Bile duct (tissue), 1 donor: ENCODE measurements around the gene MUSK.

- PRO-cap: no peak
Measured at GRCh38 chr9:109789548-109790097, 9.6 kb downstream of the PALM2AKAP2 start.

DNA sequence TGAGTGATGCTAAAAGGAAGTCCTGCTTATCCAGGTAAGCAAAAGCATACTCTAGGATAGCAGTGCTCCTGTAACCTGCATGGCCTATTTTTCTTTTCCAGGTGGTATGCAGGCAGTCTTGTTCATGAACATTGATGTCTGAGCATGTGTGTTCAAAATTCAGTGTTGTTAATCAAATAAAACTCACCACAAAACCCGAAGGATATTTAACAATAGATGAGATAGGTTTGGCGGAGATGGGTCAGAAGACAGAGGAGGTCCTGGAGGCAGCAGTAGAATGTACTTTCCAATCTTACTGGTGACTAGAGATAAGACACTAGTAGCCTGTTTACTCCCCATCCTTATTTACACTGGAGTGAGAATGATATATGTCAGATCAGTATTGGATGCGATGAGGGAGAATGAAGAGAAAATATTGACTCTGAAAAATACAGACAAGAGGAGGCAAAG is 10.9 kb downstream of the PALM2AKAP2 start:
- PRO-cap: no peak

DNA sequence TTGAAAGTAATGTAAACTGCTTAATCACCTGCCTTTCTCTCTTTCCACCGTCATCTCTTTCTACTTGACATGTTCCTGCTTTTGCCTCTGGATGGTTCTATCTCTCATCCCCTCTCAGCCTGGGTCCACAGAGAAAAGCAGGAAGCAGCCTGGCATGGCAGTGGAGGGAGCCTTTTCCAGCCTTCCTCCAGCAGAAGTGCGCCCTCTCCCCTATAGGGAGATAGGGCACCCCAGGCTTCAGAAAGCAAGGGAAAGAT is 11.2 kb downstream of the PALM2AKAP2 start:
- PRO-cap: no peak

DNA sequence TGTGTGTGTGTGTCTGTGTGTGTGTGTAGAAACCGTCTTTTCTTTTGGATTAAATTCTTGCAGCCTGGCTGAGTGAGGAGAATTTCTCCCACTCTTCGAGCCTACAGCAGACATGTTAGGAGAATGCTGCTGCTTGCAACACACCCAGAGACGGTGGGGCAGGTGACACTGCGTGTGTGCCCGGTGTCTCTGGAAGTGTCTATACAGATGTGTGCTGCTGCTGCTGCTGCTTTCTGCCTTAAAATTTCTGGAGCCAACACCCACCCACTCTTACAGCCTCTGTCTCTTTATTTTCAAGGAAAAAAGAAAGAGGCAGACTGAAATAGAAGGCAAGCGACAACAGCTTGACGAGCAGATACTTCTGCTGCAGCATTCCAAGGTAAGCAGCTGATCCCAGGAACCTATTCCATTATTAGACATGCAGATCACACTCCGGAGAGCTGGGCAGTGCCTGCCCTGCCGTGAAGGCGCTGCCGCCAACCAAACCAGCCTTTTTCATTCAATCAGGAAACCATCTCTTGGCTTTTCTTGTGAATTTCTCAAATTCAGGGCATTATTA is 87.3 kb downstream of the PALM2AKAP2 start:
- PRO-cap: no peak

DNA sequence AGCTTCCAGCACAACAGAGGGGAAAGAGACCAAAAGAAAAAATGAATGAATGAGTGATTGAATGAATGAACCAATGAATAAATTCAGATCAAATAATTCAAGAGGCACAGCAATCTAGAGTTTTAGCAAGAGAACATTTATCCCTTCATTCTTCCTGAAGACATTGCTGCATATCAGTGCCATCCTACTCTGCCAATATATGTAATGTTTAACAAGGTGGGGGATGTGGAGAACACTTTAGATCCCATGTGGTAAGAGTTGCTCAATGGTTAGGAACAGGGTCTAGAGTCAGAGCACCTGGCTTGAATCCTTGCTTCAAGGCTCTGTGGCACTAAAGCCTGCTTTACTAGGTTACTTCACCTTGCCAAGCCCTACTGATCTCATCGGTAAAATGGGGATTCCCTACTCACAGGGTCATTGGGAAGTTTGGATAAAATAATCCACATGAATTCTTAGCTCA is 142.6 kb downstream of the PALM2AKAP2 start:
- PRO-cap: no peak

GRCh38 chr9:110041470-110041968 is 166.4 kb downstream of the C9orf152 start:
- PRO-cap: no peak

- PRO-cap: no peak
Measured at GRCh38 chr9:110167466-110167961, 40.4 kb downstream of the C9orf152 start.

GRCh38 chr9:110170973-110171654 is 36.8 kb downstream of the C9orf152 start:
- PRO-cap: no peak

DNA sequence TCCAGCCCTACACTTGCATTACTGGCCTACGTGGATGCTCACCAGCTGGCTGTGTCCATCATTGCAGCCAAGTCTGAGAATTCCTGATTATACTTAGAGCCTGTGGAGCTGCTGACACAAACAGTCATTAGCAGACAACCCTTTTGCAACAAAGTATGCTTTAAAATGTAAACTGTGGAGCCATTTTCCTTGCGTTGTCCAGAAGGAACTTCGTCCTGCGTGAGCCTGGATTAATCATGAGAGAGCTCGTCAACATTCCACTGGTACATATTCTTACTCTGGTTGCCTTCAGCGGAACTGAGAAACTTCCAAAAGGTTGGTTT is at the start of gene MUSK:
Gene MUSK (plus strand): TSS at position 123 of the 323 bp plus-strand sequence.
- PRO-cap: no peak

GRCh38 chr9:110968329-110969045 is 69.8 kb downstream of the LPAR1 start:
- PRO-cap: no peak

DNA sequence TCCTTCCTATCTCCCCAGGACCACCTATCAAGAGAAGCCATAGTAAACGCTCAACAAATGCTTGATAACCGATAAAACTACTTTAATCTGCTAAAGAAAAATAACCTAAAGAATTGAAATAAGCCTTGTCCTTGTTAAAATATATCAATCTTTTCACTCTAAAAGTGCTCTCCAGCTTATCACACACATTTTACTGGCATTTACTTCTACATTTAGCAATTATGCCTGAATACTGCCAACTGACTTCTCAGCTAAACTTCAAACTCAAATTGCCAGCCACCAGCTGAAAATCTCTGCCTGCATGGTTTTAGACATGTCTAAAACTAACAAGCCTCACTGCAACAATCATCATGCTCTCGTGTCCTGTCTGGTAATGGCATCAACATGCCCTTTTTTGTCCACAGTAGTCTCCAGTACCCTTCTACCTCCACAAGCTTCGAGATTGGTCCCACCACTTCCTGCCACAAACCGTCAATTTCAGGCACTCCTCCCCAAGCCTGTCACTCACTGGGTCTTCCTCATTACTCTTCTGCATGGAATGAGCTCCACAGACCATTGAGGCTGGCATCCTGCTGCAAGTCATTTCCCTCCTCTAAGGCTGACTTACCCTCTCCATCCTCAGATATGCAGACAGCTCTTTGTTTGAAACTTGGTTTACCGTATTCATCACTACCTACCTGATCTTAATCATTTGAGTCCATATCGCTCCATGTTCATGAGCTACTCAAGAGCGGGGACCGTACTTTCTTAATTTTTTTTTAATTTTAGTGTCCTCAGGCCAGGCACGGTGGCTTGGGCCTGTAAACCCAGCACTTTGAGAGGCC is 9.1 kb downstream of the LPAR1 start:
- PRO-cap: no peak

DNA sequence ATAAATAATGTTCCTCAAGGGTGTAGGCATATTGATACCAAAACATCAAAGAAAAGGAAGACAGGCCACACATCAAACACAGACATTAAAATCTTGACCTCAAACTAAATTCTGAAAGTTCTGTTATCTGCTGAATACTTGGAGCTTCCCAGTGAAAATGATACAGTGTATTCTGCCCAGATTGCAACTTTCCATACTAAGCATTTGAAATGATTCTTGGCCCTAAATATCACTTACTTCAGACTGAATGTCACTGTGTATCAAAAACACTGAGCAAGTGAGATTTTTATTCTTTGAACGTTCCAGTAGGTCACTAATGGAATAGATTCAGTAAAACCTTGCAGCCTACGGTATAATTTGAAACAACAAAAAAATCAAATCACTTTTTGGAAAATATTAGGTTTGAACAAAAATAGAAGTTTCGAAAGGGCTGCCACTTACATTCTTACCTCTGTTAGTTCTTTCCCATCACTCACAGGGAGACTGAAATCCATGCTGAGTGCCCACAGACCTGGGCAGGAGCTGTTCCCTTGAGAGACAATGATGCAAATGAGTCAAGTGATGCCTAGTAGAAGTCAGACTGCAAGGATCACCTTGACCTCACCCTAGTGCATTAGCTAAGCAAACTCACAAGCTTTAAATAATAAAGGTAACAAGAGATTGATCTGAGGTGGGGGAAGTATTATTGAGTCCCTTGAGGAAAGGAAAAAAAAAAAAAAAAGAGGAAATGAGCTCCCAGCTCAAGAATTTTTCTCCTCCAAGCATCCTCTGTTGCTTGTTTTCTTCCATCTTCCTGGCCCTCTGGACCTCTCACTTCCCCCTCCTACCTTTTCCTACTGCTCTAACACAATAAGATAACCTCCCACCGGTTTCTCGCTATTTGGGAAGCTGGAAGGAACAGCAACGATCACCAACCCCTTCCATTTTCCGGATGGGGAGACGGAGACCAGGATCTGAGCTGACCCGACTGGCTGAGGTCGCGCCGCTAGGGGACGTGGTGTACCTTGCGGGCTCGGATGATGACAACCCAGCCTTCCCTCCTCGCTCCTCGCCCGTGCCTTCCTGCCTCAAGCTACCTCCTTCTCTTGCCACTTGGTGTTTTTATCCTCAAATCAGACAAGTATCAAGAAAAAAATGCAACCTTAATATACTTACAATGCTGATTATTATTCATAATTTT is 2.2 kb downstream of the LPAR1 start:
- PRO-cap: no peak

DNA sequence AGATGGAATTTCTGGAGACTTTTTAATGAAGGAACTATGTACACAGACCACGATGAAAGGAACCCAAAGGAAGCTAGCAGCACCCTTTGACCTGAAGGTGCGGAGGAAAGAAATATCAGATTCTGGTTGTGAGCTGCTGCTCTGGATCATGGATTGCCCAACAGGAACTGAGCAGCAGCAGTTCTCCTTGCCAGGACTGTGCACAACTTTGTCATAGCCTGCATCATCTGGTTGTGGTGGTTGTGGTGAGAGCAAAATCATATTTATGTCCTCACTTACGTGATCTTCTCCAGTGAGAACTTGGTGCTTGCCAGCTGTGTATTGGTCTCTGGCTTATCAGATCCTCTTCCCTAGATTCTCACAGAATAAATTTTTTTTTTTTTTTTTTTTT is 70.7 kb upstream of the LPAR1 start:
- PRO-cap: no peak

GRCh38 chr9:111287855-111288130 is 42.2 kb downstream of the OR2K2 start:
- PRO-cap: no peak

DNA sequence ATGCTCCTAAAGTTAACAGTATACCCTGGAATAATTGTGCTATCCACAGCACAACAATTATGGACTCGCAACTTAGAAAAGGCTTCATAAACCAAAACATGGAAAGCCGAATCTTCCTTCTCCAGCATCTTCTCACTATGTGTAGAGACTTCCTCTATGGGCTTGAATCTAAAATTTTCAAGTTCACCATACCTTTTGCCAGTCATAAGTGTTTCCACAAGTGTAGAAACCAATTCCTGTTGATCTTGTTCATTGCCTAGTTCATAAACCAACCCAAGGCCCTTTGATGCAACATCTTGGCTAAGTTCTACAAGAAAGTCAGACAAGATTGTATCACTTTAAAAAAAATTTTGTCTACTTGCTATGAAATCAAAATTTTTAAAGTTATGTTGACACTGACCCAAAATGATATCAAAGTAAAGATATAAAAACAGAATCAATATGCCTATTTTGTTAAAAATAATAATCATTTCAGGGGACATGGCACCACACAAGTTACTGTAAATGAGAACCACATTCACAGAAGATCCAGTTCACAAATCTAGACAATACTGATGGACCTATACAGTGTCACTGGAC is 62.6 kb upstream of the OR2K2 start:
- PRO-cap: no peak

GRCh38 chr9:111857437-111857987 is 39.1 kb upstream of the UGCG start:
- PRO-cap: no peak

GRCh38 chr9:111900419-111900759 is 3.8 kb downstream of the UGCG start:
- PRO-cap: bidirectional peak, plus-strand start at chr9:111900889, minus-strand start at chr9:111900595

DNA sequence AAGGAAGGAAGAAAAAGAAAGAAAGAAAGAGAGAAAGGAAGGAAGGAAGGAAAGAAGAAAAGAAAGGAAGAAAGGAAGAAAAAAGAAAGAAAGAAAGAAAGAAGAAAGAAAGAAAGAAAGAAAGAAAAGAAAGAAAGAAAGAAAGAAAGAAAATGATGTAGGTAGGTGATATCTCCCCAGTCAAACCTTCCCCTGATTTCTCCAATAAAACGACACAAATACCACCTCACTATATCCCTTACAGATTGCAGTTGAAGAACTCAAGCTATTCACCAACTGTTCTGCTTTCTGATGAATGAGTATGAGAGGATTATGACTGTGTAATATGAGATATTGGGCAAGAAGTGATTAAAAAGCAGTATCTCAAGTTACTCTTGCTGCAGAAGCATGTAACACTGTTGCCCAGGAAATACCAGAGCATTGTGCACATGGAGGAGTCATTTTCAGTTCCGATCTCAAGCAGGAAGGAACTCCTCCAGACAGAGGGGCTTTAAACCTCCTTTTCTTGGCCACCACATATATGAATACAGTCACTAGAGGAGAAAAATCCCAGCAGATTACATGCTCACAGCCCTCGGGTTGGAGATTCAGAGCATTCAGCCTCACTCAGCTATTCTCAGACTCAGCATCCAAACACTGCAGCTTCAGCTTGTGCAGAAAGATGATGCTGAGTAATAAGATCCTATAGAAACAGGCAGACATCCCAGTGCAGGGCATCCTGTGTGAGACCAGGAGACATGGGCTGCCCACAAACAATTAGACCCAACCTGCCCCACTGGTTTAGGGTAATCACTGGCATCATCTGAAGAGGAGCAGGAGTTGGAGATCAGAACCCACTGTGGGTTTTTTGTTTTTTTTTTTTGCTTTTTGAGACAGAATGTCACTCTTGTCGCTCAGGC is 61.5 kb downstream of the UGCG start:
- PRO-cap: bidirectional peak, plus-strand start at position 440 of the sequence, minus-strand start at position 290 of the sequence

GRCh38 chr9:112014888-112015717 is 118.5 kb downstream of the UGCG start:
- PRO-cap: no peak

- PRO-cap: no peak
Measured at GRCh38 chr9:112025992-112026325, 129.3 kb downstream of the UGCG start.